Skeletal muscle tissue (tissue), 7 donors: Measurements from ENCODE around the genes POPDC2, CFAP91, LRRC58 and SLC15A2.

- PRO-cap, 3 experiments = peak in 2 of 3 experiments; most common plus-strand start chr3:119661098 (in 1); most common minus-strand start chr3:119660883 (in 2)
- RAMPAGE, long total RNA = no peak
- RRBS, 2 experiments = 0% methylated on average over 1 of the region's 11 CpGs; no CpG with 5 or more reads in 1 of the 2 experiments
Measured at GRCh38 chr3:119660355-119661307, at the start of gene POPDC2. TSS of gene POPDC2 (minus strand) at chr3:119660589.

- PRO-cap, 3 experiments = peak in 2 of 3 experiments; most common plus-strand start chr3:119663346 (in 2); most common minus-strand start chr3:119663206 (in 1)
- RAMPAGE, long total RNA = no peak
Measured at GRCh38 chr3:119662900-119663518, 2.6 kb upstream of the POPDC2 start.

GRCh38 chr3:119665749-119666607 lies 5.6 kb upstream of the POPDC2 start:
- PRO-cap, 3 experiments = no peak in any of the 3 experiments
- RAMPAGE, long total RNA = no peak
- RRBS, 2 experiments = no CpG with 5 or more reads among the region's 6 CpGs

GRCh38 chr3:119700407-119700922 lies 2.4 kb upstream of the CFAP91 start:
- PRO-cap, 3 experiments = no peak in any of the 3 experiments
- RAMPAGE, long total RNA = no peak
- RRBS, 2 experiments = no CpG with 5 or more reads among the region's 4 CpGs

- PRO-cap, 3 experiments = peak in 2 of 3 experiments; most common plus-strand start chr3:119703030 (in 1); most common minus-strand start chr3:119702829 (in 2)
- RAMPAGE, long total RNA = no peak
- RRBS, 2 experiments = no CpG with 5 or more reads among the region's 60 CpGs
Measured at GRCh38 chr3:119702485-119703584, at the start of gene CFAP91. TSS of gene CFAP91 (plus strand) at chr3:119703022.

GRCh38 chr3:120147262-120147814 lies 53.1 kb upstream of the GSK3B start:
- PRO-cap, 3 experiments = no peak in any of the 3 experiments
- RAMPAGE, long total RNA = no peak
- RRBS, 2 experiments = no CpG with 5 or more reads among the region's 5 CpGs

DNA sequence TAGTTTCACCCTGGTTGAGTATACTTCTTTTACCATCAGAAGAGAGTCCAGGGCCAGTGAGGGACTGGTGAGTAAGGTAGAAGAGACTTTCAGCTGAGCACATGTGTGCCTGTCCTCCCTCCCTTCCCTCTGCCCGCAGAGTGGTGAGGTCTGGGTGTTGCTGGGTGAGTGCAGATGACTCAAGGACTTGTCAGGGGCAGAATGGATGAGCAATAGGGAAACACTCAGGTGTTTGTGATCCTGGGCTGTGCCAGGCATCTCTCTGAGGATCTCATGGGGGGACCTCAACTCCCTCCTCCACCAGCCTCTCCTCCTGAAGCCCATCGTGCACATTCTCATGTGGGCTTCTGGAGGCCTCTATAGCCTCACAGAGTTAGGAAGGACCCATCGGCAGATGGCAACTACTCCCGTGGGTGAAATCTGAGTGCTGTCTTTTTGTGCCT lies 76.0 kb upstream of the GSK3B start:
- PRO-cap, 3 experiments = peak in 1 of 3 experiments; most common minus-strand start position 142 of the sequence (in 1)
- RAMPAGE, long total RNA = no peak
- RRBS, 2 experiments = no CpG with 5 or more reads among the region's 4 CpGs

DNA sequence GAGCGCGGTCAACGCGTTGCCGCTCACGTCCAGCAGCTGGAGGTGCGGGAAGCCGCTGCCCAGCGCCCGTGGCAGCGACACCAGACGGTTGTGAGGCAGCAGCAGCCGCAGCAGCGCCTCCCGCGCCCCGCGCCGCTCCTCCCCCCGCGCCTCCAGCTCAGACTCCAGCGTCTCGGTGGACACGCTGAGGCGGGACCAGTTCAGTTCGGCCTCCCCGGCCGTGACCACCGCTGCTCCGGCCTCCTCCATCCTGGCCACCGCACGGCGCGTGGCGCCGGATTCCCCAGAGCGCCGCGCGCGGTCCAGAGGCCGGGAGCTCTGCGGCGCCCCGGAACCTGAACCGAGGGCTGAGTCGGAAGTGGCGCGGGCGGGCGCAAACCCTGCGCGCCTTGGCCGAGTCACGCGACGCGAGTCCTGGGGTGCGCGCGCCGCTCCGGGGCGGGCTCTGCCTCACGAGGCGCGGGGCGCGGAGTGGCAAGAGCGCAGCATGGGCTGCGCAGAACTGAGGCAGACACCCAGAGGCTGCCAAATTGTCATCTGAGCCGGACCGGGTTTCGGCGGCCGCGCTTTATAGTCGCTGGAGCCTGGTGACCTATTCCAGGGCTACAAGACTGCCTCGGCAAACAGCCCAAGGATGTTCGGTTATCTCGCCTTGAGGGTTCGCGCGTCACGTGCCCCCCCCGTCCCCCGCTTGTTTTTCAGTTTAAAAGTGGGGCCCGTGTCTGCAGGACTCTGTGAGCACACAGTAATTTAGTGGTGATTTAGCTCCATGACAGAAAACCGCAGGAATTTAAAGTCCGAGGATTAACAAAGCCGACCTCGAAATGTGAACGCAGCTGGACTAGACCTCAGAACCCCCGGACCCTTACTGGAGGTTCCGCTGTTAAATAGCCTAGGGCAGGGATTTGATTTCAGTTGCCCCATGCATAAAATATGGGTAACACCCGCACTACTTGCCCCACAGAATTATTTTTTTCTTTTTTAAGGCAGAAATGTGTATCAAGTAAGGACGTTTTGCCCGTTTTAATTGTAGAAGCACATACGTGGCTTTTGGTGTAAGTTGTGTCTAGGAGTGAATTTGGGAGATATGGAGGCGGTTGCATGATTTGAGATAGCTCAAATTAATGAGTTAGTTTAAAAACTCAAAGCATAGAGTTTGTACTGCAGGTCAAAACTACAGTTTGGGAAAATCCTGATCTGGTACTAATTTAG lies at the start of gene LRRC58:
TSS of gene LRRC58 (minus strand) at position 360 of the 1,212 bp plus-strand sequence.
- PRO-cap, 3 experiments = peak in 3 of 3 experiments; most common plus-strand start position 453 of the sequence (in 3); most common minus-strand start position 92 of the sequence (in 2)
- RAMPAGE, long total RNA = no peak
- RRBS, 2 experiments = 1 to 2% methylated on average over 26 to 31 of the region's 100 CpGs

DNA sequence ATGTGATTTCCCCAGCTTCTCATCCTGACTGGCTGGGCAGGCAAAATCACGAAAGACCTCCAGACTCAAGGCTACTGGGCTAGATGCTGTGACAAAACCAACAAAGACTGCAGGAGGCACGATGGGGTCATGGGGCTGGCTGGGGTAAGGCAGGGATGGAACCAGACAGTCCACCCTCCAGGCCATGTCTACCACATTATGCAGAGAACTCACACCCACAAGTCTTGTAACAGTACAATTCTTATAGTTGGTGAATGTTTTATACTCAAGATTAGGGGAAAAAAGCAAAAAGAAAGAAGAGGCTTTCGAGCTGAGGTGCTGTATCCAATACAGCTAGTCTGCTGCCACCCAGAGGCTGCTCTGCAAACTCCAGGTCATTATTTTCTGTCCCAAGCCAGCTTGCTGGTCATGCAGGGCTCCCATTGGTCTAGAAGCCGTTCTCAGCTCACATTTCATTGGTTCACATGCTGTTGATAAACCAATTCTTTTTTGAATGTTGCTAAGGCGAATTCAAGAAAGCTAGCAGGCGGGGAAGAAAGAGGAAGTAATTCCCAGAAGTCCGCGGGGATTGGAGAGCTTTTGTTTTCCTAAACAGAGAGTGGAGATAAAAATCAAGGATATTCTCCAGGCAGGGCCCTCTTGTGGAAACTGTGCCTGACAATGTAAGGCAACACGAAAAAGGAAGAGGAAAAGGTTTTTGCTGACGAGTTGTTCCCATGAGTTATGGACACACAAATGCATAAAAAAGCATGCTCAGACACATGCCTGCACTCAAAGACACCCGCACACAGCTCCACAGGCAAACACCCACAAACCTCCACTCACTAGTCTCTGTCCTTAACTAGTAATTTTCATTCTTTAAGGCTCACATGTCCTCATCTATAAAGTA lies 33.5 kb downstream of the FSTL1 start:
- PRO-cap, 3 experiments = peak in 1 of 3 experiments; most common plus-strand start position 513 of the sequence (in 1)
- RAMPAGE, long total RNA = no peak
- RRBS, 2 experiments = no CpG with 5 or more reads among the region's 11 CpGs

- PRO-cap, 3 experiments = no peak in any of the 3 experiments
- RAMPAGE, long total RNA = no peak
- RRBS, 2 experiments = no CpG with 5 or more reads among the region's 12 CpGs
Measured at GRCh38 chr3:120449504-120450218, 1.1 kb downstream of the FSTL1 start.

DNA sequence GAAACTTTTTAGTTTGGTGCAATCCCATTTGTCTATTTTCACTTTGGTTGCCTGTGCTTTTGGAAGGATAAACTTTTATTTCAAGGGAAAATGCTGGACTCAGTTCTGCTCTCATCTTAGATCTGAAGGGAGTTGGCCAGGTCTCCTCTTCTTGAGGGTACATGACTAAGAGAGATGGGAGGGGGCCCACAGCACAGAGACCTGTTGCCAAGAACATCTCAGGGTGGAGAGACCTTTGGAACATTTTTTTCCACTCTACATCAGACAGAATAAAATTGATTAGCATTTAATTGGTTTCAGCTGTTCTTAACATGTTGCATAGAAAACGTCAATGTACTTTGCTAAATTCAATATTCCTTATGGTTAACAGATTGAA lies 36.3 kb upstream of the FSTL1 start:
- PRO-cap, 3 experiments = no peak in any of the 3 experiments
- RAMPAGE, long total RNA = no peak
- RRBS, 2 experiments = no CpG with 5 or more reads among the region's 1 CpG

GRCh38 chr3:120615718-120616189 lies 19.6 kb downstream of the NDUFB4 start:
- PRO-cap, 3 experiments = peak in 3 of 3 experiments; most common minus-strand start chr3:120615915 (in 3)
- RAMPAGE, long total RNA = no peak
- RRBS, 2 experiments = no CpG with 5 or more reads among the region's 7 CpGs

GRCh38 chr3:120742899-120743312 lies 362 bp downstream of the GTF2E1 start:
- PRO-cap, 3 experiments = no peak in any of the 3 experiments
- RAMPAGE, long total RNA = no peak
- RRBS, 2 experiments = 2 to 5% methylated on average over 1 of the region's 23 CpGs

DNA sequence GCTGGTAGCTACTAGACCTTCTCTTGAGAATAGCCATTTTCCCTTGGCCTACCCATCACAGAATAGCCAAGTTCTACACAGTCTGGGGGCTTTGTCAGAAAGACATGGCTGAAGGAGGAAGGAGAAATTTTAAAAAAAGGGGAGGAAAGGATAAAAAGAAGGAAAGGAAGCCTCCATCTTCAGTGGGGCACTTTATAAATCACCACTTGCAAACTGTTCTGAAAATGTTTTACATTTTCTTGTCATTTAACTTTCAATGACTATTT lies 67.9 kb upstream of the STXBP5L start:
- PRO-cap, 3 experiments = no peak in any of the 3 experiments
- RAMPAGE, long total RNA = no peak

- PRO-cap, 3 experiments = no peak in any of the 3 experiments
- RAMPAGE, long total RNA = no peak
- RRBS, 2 experiments = no CpG with 5 or more reads among the region's 5 CpGs
Measured at GRCh38 chr3:120909169-120909475, 1.1 kb downstream of the STXBP5L start.

- PRO-cap, 3 experiments = no peak in any of the 3 experiments
- RAMPAGE, long total RNA = no peak
- RRBS, 2 experiments = no CpG with 5 or more reads among the region's 3 CpGs
Measured at GRCh38 chr3:121658057-121658529, 2.6 kb downstream of the HCLS1 start.

DNA sequence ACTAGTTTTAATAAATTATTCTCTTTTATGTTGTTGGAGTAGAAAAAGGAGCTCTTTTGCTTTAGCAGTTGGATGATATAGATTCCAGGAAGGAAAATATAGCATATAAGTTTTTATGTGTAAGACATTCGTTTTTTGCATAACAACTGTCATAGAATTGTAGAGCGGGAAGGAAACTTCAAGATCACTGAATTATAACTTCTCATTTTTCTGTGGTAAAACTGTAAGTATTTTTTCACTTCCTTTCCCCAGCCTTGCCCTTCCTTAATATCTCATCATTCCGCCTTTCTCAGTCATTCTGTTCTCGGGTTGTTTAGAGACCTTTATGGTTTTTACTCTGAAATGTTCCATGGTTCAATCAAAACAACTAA lies 1.0 kb downstream of the EAF2 start:
- PRO-cap, 3 experiments = no peak in any of the 3 experiments
- RAMPAGE, long total RNA = no peak
- RRBS, 2 experiments = no CpG with 5 or more reads among the region's 4 CpGs

DNA sequence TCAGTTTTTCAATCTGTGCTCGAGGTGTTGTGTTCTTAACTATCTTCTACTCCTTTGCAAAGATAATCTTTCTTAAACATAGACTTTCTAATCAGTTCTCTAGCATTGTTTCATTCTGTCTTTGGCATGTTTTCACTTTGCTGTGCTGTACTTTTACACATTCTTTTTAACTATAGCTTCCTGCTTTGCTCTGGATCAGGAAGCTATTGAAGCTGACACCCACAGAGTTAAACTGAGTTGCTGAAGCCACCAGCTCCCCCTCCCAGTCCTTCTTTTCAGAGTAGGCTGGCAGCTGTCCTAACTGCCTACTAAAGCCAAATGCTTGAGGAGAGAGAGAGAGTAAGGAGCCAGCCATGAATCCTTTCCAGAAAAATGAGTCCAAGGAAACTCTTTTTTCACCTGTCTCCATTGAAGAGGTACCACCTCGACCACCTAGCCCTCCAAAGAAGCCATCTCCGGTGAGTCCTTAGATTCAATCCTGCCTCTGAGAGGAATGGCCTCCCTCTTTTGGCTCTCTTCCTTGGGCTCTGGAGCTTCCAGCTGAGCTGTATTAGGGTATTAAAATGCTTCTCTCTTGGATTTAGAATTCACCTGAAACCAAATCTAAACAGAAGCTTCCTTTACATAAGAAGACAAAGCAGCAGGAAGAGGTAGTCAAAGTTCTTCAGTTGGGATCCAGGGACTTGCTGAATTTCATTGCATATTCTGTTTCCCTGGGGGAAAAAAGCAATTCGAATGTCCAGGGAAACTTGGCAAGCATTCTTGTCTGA lies at the start of gene SLC15A2:
TSS of gene SLC15A2 (plus strand) at position 278 of the 770 bp plus-strand sequence.
- PRO-cap, 3 experiments = no peak in any of the 3 experiments
- RAMPAGE, long total RNA = no peak
- RRBS, 2 experiments = no CpG with 5 or more reads among the region's 4 CpGs

DNA sequence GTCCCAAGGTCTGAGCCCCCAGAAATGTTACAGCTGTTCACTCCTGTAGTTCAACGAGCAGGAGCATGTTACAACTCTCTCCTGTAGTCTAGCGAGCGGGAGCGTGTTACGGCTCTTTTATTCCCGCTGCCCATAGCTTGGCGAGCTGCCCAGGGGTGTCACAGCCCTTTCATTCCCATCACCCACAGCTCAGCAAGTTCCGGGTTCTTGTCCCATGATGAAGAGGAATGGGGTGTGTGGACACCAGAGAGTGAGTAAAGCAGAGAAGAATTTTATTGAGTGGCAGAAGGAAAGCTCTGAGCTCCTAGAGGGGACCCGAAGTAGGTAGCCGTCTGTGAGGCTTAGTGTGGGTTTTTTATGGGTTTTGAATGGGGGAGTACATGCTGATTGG lies 24.9 kb downstream of the SLC15A2 start:
- PRO-cap, 3 experiments = no peak in any of the 3 experiments
- RAMPAGE, long total RNA = no peak
- RRBS, 2 experiments = no CpG with 5 or more reads among the region's 10 CpGs

DNA sequence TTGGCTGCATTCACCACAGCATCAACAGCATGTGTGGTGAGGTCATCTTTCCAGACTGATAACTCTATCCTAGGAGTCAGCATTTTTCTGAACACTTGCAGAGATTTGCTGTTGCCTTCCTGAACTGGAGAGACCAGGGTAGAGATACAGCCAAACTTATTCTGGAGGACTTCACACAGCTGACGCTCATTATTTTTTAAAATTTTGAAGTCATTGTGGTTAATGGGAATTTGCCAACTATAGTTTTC lies 8.3 kb downstream of the PARP9 start:
- PRO-cap, 3 experiments = no peak in any of the 3 experiments
- RAMPAGE, long total RNA = no peak
- RRBS, 2 experiments = no CpG with 5 or more reads among the region's 1 CpG